Bronchial epithelial cell (primary cell): ENCODE measurements around a stretch of chr18.

DNA sequence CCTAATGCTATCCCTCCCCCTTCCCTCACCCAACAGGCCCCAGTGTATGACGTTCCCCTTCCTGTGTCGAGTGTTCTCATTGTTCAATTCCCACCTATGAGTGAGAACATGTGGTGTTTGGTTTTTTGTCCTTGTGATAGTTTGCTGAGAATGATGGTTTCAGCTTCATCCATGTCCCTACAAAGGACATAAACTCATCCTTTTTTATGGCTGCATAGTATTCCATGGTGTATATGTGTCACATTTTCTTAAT lies 192.2 kb downstream of the CCDC178 start:
- RRBS, 2 experiments, result no CpG with 5 or more reads among the region's 2 CpGs

DNA sequence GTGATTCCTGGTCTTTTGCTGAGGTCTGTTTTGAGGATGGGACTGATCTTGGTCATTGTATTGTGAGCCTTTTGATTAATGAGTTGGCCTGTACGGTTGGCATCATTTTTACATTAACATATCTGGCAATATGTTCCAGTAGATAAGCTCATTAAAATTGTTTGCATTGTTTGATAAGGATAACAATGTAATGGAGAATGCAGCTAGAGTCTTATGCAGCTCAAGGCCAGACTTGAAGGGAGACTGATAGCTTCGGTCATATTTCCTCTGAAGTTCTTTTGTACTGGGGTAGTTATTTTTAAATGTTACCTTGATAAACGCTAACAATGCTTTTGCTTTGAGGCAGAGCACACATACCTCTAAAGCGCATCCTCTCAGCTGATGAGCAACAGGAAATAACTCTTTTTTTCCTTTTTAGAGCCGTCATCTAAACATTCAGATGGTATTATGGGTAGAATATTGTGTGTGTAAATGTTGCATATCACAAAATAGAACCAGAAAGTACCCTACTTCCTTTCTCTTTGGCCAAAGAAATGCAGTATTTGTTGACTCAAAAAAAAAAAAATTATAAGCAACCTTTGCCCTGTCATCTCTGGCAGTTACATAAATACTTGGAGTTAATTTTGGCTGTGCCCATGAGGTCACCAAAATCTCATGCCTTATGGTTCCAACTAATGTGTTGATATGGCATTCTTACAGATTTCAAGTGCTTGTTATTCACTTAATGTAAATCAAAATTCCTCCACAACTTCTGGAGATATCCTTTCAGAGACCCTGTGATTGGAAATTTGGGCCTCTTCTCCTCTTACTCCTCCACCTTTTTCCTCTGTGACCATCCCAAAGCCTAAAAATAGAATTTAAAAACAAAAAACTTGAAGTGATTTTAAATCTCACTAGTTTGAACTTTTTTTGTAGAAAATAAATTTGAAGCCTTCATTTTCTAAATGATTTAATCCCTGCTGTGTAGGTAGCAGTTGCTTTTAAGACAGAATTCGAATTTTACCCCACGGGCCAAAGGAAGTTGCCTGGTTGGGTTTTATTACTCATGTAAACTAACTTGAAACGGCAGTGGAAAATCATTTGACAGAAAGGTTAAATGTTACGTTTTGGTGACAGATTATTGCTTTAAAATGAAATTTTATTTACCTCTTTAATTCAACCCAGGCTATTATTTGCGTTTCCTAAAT lies 1.6 kb downstream of the MAPRE2 start:
- RRBS, 2 experiments, result no CpG with 5 or more reads among the region's 10 CpGs

GRCh38 chr18:35046420-35047101 lies 5.3 kb downstream of the MAPRE2 start:
- RRBS, 2 experiments, result no CpG with 5 or more reads among the region's 4 CpGs

DNA sequence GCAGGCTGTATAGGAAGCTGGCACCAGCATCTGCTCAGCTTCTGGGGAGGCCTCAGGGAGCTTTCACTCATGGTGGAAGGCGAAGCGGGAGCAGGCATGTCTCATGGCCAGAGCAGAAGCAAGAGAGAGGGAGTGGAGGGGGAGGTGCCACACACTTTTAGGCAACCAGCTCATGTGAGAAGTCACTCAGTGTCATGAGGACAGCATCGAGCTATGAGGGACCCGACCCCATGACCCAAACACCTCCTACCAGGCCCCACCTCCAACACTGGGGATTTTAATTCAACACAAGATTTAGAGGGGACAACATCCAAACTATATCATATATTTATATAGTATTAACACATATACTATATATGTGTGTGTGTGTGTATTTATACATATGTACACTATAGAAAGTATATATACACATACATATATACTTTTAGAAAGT lies 6.9 kb downstream of the MAPRE2 start:
- RRBS, 2 experiments, result no CpG with 5 or more reads among the region's 4 CpGs

GRCh38 chr18:35083223-35083813 lies 42.1 kb downstream of the MAPRE2 start:
- RRBS, 2 experiments, result no CpG with 5 or more reads among the region's 5 CpGs

DNA sequence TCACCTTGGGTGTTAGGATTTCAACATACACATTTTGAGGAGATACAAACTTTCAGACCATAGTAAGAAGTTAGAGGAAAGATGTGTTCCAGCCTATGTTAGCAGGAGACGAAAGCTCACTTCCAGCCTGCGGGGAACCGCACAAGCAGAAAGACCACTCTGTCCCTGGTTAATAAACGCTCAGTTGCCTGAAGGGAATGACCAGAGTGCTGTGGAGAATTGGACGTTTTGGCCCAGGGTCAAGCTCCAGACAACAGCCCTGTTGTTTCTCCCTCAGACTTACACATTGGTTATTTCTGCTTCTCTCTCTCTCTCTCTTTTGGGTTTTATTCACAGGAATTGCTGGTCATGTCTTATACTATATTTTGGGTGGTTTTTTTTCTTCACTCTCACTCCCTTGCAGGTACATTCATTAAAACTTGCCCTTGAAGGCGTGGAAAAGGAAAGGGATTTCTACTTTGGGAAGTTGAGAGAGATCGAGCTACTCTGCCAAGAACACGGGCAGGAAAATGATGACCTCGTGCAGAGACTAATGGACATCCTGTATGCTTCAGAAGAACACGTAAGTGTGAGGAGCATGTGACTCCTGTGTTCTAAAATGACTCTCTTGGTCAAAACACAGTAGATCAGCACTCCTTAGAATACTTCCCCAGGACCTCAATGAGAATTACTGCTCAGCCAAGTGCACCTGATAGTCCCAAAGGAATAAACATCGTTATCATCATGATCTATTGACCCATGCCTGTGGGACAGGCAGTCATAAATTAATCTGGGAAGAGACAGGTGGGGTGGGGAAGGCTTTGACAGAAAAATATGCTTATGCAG lies 90.6 kb downstream of the MAPRE2 start:
- RRBS, 2 experiments, result no CpG with 5 or more reads among the region's 11 CpGs

DNA sequence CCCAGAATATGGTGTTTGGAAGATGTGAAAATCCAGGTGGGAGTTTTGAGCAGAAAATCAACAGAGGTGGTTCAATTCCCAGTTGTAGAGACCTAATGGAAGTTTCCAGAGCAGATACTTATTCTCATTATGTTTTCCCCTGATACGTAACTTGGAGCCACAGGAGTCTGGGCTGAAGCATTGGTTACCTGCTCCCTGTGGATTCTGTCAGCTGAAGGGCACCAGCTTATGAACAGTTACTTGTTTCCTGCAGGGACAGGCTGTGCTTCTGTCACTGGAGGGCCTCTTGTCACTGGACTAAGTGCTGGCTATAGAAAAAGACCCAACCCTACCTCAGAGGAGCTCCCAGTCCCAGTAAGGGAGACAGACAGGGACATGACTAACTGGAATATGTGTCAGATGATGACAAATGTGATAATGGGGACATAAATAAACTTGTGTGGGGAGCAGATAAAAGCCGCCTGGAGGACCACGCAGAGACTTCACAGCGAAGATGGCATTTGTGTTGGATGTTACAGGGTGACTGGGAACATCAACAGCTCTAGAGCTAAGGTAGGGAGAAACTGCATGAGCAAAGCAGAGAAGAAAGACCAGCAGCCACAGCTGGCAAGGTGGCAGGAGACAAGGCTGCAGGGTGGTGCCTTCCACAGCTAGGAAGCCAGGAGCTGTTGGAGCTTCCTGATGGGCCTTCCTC lies 95.0 kb downstream of the MAPRE2 start:
- RRBS, 2 experiments, result no CpG with 5 or more reads among the region's 4 CpGs

DNA sequence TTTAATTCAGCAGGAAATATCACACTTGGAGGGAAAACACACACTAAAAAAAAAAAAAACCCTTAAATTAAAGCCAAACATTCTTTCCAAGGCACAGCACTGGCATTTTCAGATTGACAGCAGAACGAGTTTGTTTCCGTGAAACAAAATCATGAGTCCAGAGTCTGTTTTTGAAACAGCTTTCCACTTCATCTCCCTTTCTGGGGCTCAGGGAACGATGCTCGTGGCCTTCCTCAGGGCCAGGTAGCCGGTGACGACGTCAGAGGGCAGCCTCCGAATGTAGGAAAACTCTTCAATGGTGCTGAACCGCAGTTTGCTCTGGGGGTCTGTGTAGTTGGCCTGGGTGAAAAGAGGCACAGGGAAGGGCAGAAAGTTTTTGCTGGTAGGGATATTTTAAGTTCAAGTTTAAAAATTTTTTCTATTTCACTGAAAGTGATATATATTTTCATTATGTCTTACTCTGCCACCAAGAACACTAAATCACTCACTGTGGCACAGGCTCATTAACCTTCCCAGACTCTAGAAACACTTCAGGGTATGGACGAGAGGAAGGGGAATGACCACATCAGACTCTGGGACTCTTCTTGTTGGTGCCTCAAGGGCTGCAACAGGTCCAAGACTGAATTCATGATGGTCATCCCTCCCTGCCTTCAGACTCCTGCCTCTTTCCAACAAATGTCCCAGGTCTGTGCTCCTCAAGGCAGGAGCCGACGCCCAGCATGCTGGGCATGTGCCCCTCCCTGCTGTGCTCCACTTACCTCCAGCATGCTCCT lies 29.2 kb downstream of the INO80C start:
- RRBS, 2 experiments, result no CpG with 5 or more reads among the region's 12 CpGs

- RRBS, 2 experiments, result no CpG with 5 or more reads among the region's 10 CpGs
These were observed 26.4 kb upstream of the INO80C start for GRCh38 chr18:35523813-35524824.

- RRBS, 2 experiments, result no CpG with 5 or more reads among the region's 3 CpGs
These were observed 101.8 kb downstream of the GALNT1 start for GRCh38 chr18:35683294-35683752.

- RRBS, 2 experiments, result no CpG with 5 or more reads among the region's 3 CpGs
These were observed 57.7 kb upstream of the C18orf21 start for GRCh38 chr18:35914744-35915128.

GRCh38 chr18:36113863-36114866 lies 15.0 kb downstream of the SLC39A6 start:
- RRBS, 2 experiments, result no CpG with 5 or more reads among the region's 10 CpGs

- RRBS, 2 experiments, result no CpG with 5 or more reads among the region's 3 CpGs
These were observed 26.4 kb upstream of the MOCOS start for GRCh38 chr18:36160822-36161340.

- RRBS, 2 experiments, result no CpG with 5 or more reads among the region's 14 CpGs
These were observed 136.1 kb downstream of the TPGS2 start for GRCh38 chr18:36692306-36693511.

GRCh38 chr18:36724391-36725206 lies 104.2 kb downstream of the TPGS2 start:
- RRBS, 2 experiments, result 15% methylated on average over 3 of the region's 12 CpGs; no CpG with 5 or more reads in 1 of the 2 experiments

GRCh38 chr18:37452916-37453426 lies 112.6 kb downstream of the CELF4 start:
- RRBS, 2 experiments, result no CpG with 5 or more reads among the region's 3 CpGs

- RRBS, 2 experiments, result no CpG with 5 or more reads among the region's 3 CpGs
These were observed 385.5 kb downstream of the PIK3C3 start for GRCh38 chr18:42340445-42340928.

DNA sequence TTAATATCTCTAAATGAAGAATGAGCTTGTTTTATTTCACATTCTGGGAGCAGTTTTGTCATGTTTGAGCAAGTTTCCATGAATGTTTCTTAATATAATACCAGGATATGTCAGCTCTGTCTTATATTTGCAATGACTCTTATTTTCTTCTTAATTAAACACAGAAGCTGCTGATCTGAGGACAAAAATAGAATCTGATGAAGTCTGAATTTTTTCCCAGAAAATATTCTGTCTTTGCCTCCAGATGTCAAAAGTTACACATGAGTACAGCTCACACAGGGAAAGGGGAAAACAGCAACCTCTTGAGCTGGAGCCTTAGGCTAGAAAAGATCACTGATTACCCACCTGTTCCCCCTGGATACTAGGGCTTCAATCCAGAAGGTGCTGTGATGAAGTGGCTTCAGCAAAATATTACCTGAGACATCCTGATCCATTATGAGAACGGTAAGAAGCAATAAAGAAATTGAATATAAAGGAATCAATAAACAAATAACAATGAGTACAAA lies 606.7 kb upstream of the SYT4 start:
- RRBS, 2 experiments, result no CpG with 5 or more reads among the region's 1 CpG

GRCh38 chr18:44708562-44709171 lies 28.0 kb downstream of the SETBP1 start:
- RRBS, 2 experiments, result no CpG with 5 or more reads among the region's 9 CpGs